SP-49 (cell line): ENCODE measurements around a stretch of chr5.

- PRO-cap: no peak
These were observed 12.7 kb upstream of the CYFIP2 start for GRCh38 chr5:157253121-157253641.

GRCh38 chr5:157309357-157310037, 36.0 kb downstream of the FNDC9 start:
- PRO-cap: no peak

DNA sequence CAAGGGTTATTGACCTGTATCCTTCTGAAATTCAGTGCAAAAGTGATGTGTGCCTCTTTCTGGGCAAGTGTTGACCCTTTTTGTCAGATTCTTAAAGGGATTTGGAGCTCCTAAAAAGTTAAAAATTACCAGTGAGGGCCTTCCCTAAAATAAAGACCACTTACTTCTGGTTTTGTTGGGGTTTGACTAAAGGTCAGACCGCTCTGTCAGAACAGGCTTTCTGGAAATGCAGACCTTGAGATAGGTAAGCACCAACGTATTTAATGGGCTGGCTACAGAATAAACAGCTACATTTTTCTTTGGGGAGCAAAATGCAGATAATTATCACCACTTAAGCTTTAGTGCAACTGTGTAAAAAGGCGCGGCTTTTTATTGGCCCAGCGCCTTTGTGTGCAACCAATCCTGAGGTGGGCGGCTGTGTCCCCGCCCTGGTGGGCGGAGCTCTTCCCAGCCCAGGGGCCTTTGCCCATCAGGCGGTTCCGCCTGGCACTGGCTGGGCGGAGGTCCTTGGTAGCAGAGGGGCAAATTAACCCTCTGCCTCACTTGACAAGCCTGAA, 13.0 kb upstream of the NIPAL4 start:
- PRO-cap: no peak

GRCh38 chr5:157479624-157480164, 19.7 kb downstream of the NIPAL4 start:
- PRO-cap: no peak

DNA sequence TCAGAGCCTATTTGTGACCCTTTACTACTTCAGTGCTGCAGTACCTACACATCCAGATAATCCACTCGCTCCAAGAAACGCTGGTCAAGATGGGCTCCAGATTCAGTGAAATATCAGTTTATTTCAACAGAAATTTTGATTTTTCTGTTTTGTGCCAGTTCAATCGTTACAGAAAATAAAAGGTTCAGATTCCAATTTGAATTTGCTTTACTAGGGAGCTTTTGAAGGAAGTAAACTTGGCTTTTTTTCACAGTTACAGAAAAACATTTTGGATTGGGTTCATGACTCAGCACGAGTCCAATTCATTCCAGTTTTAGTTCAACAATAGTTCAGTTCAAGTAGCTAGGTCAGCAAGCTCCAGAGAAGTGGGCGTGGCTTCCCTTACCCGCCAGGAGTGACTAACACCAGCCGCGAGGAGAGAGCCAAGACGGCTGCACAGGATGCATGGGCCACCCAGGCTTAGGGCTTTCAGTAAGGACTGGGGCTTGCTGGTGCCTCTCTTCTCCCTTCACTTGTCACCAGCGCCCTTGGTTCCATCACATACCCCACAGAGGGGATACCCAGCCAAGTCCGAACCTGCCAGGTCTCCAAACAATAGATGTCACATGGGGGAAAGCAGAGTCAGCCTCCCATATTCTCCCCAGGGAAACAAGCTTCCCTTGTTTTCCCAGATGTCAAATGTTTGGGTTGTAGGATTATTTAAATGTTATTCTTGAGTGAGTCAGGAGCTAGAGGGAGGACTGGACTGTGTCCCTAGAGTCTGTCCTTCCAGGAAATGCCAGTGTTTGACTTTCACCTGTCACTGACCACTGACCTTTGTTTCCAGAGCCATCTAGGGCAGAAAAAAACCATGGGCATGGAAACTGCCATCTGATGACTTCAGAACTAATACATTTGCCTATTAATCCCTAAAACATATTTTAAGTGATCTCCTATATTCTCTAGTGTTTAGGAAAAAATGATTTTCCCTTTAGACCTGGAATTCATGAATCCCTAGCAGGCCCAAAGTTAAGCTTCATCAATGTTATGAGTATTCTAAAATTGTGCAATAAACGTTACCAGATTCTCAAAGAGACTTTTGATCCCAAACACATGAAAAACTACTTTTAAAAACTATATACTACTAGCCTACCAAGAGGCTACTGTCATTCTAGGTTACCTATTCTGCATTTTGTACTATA, 51.8 kb downstream of the NIPAL4 start:
- PRO-cap: no peak

GRCh38 chr5:157571249-157572129, 4.1 kb downstream of the ADAM19 start:
- PRO-cap: no peak

GRCh38 chr5:157602437-157603016, 27.0 kb upstream of the ADAM19 start:
- PRO-cap: unidirectional peak, plus-strand start at chr5:157602764

- PRO-cap: no peak
These were observed 13.0 kb downstream of the CLINT1 start for GRCh38 chr5:157845977-157846268.

DNA sequence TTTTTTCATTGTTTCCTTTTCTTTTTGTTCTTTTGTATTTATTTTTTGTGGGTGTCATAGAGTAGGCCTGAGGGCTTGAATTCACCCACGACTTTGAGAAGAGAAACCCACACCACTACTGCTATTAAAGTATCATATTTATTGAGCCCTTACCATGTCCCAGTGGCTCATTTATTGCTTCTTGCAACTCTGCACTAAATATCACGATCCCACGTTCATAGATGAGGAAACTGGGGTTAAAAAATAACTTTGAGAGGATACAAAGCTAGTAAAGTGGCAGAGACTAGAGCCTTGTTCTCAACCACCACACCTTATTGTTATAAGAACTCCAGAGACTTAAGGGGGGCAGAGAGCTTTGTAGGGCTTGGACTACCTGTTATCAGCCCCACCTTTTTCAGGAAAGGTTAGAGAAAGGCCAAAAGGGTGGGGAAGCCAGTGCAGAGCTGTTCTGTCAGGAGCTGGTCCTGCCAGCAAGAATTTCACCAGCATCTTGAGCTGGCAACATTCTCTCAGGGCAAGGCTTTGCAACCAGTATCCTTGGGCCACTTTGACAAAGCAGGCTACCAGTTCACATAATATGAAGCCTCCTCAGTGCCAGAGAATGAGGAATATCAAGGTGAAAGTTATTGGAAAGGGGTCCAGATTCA, 65.9 kb upstream of the CLINT1 start:
- PRO-cap: no peak

DNA sequence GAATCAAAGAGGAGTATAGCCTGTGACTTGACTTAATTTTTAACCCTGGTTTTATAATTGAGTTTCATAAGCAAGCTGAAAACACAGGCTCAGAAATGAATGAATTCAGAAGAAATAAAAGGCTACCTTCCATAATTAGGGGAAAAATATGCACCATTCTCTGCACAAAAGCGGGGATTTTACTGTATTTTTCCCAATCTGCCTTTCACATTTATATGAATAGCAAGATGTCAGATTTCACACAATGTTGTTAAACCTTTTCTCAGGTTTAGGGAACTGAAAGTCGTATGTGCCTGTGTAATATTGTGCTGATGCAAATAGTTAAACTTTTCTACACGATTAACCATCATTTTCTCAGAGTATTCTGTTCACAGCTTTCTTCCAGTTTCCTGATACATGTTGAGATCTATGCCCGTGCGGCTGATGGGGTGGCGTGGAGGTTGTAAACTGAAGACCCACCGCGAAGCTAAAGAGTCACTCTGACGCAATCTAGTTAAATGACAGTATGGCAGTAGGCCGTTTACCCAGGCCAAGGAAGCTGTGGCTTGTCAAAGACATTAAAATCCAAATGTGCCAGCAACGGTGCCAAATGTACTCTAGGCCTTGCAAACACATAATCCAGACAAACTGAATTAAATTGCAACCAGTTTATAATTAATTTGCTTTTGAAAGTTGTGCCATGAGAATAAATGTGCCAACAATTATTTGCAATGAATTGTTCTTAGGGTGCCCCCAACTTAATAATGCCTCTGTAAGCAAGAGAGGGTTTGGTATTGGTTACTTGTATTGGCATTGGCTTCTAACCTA, 145.7 kb downstream of the EBF1 start:
- PRO-cap: unidirectional peak, minus-strand start at position 449 of the sequence

DNA sequence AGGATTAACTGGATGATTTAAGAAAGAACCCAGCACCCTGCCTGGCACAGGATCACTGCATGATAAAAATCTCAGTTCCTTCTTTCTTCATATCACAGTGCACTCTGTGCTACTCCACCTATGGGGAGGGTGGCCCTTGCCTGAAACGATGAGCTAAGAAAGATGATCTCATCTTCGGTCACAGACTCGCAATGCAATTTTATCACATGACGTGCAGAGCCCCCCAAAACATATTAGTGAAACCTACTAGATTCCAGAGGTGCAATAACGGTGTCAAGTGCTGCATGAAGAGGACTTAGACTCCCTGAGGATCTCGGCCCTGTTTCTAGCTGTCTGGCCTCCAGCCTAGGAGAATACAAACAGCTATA, 104.0 kb downstream of the EBF1 start:
- PRO-cap: no peak

DNA sequence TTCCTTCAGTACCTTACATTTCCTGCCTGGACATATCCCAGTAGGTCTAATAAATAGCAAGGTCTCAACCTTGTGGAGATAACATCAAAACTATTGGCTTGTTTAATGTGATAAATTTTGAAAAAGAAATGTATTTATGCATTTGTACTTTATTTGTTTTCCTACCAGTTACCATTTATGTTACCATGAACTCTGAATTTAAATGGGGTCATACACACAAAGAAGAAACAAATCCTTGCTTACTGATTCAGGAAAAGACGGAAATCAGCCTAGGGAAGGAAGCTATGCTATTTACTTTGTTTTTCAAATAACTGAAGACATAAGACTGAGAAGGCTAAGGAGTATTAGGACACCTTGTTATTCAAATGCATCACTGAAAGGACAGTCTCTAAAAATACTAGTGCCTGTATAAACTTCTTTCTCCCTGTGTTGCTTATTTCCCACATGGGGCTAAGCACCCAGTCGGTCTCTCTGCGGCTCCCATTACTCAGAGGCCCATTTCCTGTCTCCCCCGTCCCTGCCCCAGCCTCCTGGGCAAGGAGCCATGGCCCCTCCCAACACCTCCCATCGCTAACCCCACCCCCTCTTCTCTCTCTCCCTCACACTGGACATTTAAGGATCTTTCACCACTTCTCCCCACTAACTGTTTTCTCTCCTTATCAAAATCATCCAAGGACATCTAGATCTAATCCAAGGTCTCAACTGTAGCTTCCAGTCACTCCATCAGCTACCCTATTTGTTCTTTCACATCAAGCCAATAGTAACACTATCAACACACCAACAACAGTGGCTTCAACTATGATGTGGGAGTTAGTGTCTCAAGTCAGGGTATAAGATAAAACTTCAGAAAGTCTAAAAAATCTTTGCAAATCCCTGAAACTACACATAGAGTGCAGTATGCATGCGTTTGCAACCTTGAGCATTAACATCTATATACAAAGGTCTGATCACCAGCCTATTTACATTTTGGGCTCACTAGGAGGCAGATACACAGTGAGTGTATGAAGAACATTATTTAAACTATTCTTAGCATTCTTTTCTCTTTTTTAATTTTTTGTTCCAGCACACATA, 81.9 kb downstream of the EBF1 start:
- PRO-cap: no peak

GRCh38 chr5:159099945-159100414, 264 bp upstream of the EBF1 start:
- PRO-cap: bidirectional peak, plus-strand start at chr5:159100483, minus-strand start at chr5:159100323

GRCh38 chr5:159101833-159102124, 2.1 kb upstream of the EBF1 start:
- PRO-cap: no peak

DNA sequence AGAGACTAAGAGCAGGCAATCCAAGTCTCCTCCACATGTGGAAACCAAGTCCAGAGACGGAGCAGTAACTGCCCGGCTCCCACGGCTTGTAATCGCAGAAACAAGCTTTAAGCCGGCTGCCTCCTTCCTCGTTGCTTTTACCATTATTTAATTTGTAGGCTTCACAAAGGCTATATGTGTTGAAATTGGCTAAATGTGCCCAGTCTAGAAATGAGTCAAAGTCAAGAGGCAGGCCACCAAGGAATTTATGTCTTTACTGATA, 33.3 kb upstream of the EBF1 start:
- PRO-cap: no peak

- PRO-cap: no peak
These were observed 82.1 kb upstream of the IL12B start for GRCh38 chr5:159412415-159412783.

DNA sequence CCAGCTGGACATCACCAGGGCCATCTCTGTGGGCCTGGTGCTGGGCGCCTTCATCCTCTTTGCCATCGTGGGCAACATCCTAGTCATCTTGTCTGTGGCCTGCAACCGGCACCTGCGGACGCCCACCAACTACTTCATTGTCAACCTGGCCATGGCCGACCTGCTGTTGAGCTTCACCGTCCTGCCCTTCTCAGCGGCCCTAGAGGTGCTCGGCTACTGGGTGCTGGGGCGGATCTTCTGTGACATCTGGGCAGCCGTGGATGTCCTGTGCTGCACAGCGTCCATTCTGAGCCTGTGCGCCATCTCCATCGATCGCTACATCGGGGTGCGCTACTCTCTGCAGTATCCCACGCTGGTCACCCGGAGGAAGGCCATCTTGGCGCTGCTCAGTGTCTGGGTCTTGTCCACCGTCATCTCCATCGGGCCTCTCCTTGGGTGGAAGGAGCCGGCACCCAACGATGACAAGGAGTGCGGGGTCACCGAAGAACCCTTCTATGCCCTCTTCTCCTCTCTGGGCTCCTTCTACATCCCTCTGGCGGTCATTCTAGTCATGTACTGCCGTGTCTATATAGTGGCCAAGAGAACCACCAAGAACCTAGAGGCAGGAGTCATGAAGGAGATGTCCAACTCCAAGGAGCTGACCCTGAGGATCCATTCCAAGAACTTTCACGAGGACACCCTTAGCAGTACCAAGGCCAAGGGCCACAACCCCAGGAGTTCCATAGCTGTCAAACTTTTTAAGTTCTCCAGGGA, 913 bp downstream of the ADRA1B start:
- PRO-cap: no peak

DNA sequence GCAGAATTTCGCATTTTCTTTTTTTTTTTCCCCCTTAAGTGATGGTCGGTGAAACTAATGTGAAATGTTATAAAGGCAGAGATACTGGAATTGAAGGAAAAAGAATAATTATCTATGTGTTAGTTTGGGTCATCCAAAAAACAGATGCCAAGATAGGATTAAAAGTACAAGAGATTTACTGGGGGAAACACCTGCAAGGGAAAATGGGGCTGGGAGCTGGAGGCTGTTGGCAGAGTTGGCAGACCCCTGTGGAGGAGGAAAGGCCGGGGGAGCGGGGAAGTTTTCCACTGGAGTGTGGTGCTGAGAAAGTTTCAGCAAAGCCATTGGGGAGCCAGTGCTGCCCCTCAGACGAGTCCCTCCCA, 52.7 kb downstream of the TTC1 start:
- PRO-cap: no peak

GRCh38 chr5:160193192-160193682, 36.1 kb upstream of the FABP6 start:
- PRO-cap: no peak

GRCh38 chr5:160280485-160281177, 31.7 kb downstream of the CCNJL start:
- PRO-cap: no peak